ENCODE measurements around the genes ATP5PO and C21orf140.

DNA sequence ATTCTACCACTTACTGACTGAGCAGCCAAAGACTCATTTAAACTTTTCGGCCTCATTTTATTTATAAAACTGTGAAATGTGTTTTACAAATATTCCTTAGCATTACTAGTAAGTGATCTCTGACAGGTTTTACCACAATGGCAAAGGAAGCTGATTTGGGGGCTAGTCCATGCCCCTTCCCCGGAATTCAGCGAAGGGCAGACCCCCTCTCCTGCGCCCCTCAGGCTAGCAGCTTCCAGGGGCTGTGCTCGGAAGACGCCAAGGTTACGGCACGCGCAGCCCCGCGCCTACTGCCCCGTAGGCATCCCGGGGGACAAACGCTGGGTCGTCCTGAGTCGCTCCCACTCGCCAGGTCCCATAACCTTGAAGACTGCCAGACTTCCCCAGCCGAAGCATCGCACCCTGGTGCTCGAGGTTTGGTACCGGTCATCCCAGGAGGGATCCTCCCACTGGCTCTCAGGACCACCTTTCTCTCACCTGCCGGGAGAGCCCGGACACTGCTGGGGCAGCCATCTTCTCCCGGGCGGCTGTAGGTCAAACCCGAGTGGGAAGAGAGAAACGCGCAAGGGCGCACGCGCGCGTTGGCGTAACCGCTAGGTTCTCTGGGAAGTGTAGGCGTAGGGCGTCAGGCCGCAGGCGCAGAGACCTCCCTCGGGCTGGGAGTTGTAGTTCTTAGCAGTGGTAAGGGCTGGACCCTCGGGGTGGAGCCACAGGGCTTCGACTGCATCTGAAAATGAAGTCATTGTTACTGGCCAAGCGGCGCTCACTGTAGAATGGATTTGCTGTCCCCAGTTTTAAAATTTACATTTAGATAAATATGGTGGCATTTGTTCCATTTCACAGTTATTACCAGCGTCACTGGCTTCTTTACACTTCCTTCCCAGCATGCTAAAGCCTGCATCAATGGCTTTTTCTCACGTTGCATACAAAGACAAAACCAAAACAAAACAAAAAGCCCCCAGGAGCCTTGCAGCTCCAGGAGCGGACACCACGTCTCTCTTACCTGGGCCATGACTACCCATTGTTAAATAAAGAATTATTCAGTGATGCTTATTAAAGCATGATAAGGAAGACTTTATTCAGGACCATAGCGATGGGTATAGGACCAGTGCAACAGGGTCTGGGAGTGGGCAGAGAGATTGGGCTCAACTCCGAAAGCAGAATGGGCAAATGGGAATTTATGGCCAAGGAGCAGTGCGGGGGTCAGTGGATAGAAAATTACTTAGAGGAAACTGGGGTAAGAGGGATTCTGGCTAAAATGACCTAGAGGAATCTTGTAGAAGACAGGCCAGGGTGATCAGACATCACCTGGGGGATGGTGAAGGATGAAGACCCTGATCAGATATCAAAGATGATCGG lies at the start of gene ATP5PO:
TSS of gene ATP5PO (minus strand) at position 554 of the 1,359 bp plus-strand sequence.
- PRO-cap, 2 experiments: peak in 2 of 2 experiments; most common plus-strand start position 742 of the sequence (in 1); most common minus-strand start position 529 of the sequence (in 2)

GRCh38 chr21:33993737-33994290 lies 78.2 kb upstream of the ATP5PO start:
- PRO-cap, 2 experiments: no peak in any of the 2 experiments

GRCh38 chr21:34073774-34074304 lies 461 bp downstream of the MRPS6 start:
- PRO-cap, 2 experiments: peak in 1 of 2 experiments; most common plus-strand start chr21:34074073 (in 1); most common minus-strand start chr21:34073893 (in 1)

DNA sequence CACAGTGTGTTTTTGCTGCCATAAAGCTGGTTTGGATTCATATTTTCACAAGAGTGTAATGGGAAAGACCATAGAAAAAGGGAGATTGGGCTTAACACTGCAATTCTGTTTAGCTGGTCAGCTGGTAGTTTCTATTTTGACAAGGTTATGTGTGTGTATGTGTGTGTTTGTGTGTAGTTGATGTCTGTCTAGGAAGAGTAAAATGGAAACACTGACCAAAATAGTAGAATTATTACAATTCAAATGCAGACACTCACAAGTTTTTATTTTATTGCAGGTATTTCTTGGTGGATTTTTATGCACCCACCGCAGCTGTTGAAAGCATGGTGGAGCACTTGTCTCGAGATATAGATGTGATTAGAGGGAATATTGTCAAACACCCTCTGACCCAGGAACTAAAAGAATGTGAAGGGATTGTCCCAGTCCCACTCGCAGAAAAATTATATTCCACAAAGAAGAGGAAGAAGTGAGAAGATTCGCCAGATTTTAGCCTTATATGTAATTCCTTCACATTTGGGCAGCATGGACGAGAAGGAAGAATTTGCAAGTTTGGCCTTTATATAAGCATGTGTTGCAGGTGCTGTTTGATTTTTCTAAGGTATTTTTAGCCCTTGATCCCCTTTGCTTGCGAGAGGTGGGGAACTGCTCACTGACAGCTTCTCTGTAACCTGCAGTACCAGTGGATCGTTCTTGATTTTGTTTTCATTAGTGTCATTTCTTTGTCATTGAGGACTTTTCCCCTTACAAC lies 68.9 kb downstream of the MRPS6 start:
- PRO-cap, 2 experiments: no peak in any of the 2 experiments

GRCh38 chr21:34198419-34198770 lies 125.0 kb downstream of the MRPS6 start:
- PRO-cap, 2 experiments: peak in 2 of 2 experiments; most common plus-strand start chr21:34198637 (in 2)

DNA sequence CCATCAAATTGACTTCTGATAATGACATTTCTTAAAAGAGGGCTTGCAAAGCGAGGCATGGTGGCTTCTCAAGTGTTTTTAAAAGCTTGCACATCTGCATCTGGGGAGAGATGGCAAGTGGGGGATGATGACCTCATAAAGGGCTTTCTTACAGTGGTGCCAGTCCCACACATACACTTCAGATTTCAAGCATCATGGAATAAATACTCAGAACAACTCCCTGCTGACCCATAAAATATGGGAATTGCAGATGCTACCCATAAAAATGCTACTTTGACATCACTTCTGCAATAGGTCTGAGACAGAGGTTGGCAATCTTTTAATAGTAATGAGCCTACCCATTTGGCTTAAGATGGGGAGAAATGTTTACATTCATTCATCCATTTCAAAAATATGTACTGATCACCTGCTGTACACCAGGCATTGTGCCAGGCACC lies at the start of gene C21orf140:
TSS of gene C21orf140 (minus strand) at position 59 of the 437 bp plus-strand sequence.
- PRO-cap, 2 experiments: no peak in any of the 2 experiments

GRCh38 chr21:34520687-34521462 lies 8.9 kb upstream of the KCNE1 start:
- PRO-cap, 2 experiments: no peak in any of the 2 experiments

GRCh38 chr21:34596518-34597192 lies 18.3 kb downstream of the RCAN1 start:
- PRO-cap, 2 experiments: no peak in any of the 2 experiments

DNA sequence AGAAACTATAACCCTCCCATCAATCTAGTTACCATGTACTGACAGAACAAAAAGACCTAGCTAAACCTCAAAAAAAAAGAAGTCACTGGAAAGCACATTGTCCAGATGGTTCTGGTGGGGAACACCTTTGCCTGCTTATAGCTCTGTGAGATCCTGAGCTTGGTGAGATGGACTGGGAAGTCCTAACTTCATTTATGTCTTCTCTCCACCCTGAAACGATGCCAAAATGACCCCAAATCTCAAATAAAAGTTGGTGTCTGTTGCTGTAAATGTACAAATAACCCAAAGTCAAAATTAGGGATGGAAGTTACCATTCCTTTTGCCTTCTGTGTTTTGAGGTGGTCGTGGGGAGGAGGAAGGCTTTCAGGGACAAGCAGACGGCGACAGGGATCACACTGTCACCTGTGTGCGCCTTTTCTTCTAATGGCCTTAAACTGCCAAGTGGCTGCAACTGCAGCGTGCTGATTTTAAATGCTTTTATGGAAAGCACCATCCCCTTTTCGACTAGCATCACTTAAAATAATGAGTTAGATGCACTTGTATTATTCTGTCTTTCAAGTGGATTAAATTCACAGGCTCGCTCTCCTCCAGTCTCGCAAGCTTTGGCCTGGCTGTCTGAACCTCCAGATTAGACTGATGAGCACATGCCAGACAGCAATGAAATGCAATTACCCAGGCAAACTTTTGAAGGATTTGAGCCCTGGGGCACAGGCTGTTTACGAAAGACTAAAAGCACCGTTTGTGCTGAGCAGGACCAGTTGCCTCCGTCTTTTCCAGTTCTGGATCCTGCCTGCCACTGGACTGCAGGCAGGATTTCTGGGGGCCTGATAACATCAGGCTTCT lies 145.4 kb downstream of the CLIC6 start:
- PRO-cap, 2 experiments: peak in 1 of 2 experiments; most common plus-strand start position 372 of the sequence (in 1); most common minus-strand start position 217 of the sequence (in 1)

GRCh38 chr21:34818198-34819068 lies 149.6 kb downstream of the CLIC6 start:
- PRO-cap, 2 experiments: peak in 1 of 2 experiments; most common minus-strand start chr21:34818481 (in 1)

- PRO-cap, 2 experiments: peak in 1 of 2 experiments; most common minus-strand start chr21:34840719 (in 1)
Observed at GRCh38 chr21:34840616-34841202, 171.9 kb downstream of the CLIC6 start.

- PRO-cap, 2 experiments: peak in 2 of 2 experiments; most common minus-strand start chr21:34861627 (in 1)
Observed at GRCh38 chr21:34861366-34862162, 187.5 kb downstream of the RUNX1 start.

- PRO-cap, 2 experiments: peak in 2 of 2 experiments; most common minus-strand start chr21:34862270 (in 1)
Observed at GRCh38 chr21:34862163-34862942, 186.7 kb downstream of the RUNX1 start.

DNA sequence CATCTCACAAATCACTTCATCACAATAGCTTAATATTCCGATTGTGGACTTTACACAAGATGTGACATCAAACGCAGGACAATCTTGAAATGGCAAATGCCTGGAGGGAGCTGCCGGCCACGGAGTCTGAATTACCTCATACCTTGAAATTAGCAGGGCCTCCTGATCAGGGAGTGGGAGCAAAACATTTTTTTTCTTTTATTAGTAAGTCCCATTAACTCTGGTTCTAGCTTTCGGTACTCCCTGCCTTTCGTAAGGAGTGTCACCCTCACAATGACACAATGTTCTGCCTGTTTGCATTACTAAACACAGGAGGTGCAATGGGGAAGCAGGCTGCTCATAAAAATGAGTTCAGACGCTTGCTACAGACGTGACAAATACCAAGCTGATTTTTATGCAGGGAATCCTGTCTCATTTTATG lies 204.9 kb upstream of the RUNX1 start:
- PRO-cap, 2 experiments: no peak in any of the 2 experiments

DNA sequence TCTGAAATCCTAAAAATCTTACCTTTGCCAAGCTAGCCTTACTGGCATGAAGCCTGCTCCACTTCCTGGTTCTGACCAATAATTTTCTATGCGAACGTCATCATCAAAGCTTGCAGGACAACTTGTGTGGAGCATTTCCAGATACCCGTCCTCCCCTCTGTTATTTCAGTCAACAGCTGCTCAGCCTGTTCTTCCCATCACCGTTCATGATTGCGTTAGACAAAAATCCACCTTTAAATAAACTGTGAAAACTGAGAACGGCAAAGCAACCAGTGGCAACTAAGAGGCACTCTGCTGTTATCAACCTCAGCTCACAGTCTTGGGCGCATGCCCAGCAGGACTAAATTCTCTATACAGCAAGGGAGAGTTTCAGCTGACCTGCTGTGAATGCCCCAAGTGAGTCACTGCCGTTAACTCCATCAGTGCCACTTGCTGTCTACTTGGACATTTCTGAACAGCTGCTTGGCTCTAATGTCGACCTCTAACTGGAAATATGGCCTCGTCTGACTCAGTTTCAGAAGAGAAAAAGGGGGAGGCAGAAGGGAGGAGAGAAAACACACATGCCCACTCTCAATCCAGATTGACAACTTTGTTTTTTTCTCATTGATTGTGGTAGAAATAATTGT lies 207.5 kb upstream of the RUNX1 start:
- PRO-cap, 2 experiments: no peak in any of the 2 experiments

GRCh38 chr21:35273337-35273837 lies 224.3 kb upstream of the RUNX1 start:
- PRO-cap, 2 experiments: no peak in any of the 2 experiments

DNA sequence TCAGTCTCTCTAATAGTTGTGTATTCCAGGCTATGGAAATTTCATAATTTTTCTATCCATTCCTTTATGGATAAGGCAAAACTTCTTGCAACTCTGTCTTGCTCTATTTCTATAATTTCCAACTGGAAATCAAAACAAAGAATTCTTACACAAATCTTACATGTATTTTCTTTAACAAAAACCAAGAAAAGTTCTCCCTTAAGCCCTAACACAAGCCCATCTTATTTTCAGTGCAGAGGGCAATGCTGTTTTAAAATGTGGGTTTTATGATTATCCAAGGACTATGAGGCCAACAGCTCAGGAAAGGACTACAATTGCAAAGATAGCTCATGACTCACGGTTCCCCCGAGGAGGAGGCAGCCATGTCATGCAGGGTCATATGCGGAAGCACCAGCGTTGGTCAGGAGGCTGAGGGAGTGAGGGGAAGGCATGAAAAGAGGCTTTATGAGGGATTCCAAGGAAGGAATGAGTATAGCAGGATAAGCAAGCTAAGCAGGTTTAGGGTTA lies 495.3 kb downstream of the SETD4 start:
- PRO-cap, 2 experiments: no peak in any of the 2 experiments

DNA sequence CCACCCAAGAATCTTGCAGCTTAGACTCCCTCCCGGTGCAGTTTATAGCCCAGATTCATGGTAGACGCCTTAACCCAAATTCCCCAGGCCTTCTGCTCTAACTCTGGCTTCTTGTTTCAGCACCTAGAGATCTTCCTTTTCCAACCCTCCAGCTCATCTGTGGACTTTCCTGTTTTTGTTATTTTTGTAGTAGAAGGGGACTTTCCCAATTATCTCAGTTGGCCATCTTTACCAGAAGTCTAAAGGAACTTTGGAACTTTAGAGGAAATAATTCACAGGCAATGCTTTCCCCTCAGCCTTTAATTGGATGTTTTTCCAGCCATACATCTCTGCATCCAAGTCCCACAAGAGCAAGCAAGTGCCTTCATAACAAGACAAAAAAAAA lies 377.5 kb downstream of the SETD4 start:
- PRO-cap, 2 experiments: no peak in any of the 2 experiments

GRCh38 chr21:35814946-35815360 lies 245.4 kb downstream of the SETD4 start:
- PRO-cap, 2 experiments: no peak in any of the 2 experiments

- PRO-cap, 2 experiments: peak in 2 of 2 experiments; most common minus-strand start chr21:36156317 (in 2)
Observed at GRCh38 chr21:36155976-36156726, 473 bp upstream of the DOP1B start.

All from monocyte (primary cell).